ENCODE results near the genes SPPL2A, MAPK6, ARPP19 and ATOSA.

GRCh38 chr15:50574394-50575153 lies 28.1 kb upstream of the USP50 start:
- PRO-cap, 2 experiments: no peak in any of the 2 experiments

GRCh38 chr15:50635625-50635824 lies 51.1 kb downstream of the TRPM7 start:
- PRO-cap, 2 experiments: no peak in any of the 2 experiments

DNA sequence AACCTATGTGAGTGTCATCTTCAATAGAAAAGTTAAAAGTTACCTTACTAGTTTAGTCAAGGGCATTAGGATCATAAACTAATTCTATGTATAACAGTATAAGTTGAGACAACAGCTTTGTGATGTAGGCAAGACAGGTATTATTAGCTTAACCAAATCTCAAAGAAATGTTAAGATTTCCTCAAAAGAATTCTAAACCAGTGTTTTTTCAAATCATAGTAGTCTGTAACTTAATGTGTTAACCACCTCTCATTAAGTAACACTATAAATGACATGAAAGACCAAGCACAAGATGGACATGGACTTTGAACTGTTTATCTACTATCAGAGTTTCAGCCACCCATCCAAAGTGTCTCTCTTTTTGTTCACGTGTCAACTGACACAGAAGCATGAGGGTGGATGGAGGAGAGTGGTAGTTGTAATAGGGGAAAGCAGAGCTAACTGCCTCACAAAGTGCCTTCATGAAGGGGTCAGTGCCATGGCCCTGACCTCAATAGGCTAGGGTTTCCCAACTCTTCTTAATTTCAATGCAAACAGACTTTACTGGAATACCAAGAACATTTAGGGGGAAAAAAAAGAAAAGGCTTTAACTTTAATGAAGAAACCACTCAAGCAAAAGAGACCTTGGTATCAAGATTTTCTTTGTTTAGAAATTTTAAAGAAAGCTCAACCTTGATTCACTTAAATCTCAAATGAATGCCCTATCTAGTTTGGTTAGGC lies 32.1 kb upstream of the TRPM7 start:
- PRO-cap, 2 experiments: no peak in any of the 2 experiments

DNA sequence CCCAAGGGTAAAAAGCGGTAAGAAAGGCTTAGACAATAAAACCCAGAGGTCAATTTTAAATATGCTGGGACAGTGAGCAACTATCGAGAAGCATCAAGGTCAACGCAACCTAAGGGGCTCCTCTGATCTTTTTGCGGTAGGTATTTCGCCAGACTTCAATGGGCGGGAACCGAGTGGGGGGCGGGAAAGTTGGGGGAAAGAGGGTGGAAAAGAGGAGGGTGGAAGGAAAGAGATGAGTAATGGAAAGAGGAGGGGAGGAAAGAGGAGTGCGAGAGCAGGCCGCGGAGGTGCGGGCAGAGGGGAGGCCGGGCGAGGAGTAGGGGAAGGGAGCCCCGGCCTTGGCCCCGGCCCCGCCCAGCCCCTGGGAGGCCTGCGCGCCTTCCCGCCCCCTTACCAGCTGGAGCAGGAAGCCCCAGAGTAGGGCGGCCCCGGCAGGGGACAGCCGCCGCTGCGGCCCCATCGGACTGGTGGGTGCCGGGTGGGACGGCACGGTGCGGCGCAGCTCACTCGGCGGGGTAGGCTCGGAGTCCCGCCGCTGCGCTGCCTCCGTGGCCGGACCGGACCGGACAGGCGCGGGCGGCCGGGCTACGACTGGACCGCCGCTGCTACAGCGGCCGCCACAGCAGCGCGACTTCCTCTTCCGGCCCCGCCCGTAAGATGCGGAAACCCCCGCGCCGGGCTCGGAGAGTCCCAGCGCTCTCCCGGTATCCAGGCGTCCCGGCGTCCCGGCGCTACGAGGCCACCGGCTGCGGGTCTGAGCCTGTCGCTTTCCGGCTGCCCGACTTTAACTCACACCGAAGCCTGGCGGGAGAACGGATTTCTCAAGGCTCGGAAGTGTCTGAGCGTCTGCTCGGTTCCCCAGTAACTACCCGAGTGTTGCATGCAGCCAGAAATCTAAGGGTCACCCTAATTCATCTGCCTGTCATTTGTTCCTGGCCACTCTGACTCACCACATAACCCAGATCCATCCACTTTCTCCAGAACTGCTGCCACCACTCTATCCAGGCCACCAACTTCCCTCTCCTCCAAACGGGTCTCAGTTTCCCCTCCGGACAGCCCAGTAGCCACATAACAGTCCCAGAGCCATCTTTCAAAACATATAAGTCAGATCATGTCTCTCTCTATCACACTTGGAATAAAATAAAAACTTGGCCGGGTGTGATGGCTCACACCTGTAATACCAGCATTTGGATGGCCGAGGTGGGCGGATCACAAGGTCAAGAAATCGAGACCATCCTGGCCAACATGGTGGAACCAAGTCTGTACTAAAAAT lies at the start of gene SPPL2A:
SPPL2A (minus strand) TSS at position 633 of the 1,273 bp plus-strand sequence.
- PRO-cap, 2 experiments: peak in 2 of 2 experiments; most common plus-strand start position 239 of the sequence (in 1); most common minus-strand start position 875 of the sequence (in 2)

DNA sequence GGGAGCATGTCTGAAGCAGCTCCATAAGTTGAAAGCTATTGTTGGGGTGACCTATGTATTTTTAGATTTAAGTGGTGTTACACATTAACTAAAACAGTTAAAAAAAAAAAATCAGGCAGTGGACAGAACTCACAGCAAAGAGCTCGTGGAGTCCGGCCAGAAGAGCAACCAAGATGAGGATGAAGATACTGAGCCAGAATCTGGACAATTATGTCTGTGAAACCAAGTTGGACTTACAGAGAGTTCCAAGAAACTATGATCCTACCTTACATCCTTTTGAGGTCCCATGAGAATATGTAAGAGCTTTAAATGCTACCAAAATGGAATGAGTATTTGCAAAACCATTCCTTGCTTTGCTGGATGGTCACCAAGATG lies 36.0 kb downstream of the AP4E1 start:
- PRO-cap, 2 experiments: no peak in any of the 2 experiments

- PRO-cap, 2 experiments: no peak in any of the 2 experiments
Observed at GRCh38 chr15:51623346-51624064, 934 bp upstream of the DMXL2 start.

DNA sequence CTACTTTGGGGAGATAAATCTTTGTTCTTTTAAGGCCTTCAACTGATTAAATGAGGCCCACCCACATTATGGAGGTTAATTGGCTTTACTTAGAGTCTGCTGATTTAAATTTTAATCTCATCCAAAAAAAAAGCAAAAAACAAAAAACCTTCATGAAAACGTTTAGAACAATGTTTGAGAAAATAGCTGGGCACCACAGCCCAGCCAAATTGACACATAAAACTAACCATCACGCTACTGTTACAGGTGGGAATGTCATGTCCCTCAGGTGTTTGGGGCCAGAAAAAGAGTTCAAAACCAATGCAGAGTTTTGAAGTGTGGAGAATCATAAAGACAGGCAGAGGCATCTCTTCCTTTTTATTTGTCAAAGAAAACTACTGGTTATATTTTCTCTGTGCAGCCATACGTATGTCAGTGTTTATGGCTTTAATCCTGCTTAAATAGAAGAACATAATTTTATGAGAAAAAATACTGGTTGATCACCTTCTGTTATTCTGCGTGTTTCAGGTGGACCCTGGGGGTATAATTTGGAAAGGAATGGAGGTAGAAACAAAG lies 41.5 kb downstream of the TMOD3 start:
- PRO-cap, 2 experiments: no peak in any of the 2 experiments

DNA sequence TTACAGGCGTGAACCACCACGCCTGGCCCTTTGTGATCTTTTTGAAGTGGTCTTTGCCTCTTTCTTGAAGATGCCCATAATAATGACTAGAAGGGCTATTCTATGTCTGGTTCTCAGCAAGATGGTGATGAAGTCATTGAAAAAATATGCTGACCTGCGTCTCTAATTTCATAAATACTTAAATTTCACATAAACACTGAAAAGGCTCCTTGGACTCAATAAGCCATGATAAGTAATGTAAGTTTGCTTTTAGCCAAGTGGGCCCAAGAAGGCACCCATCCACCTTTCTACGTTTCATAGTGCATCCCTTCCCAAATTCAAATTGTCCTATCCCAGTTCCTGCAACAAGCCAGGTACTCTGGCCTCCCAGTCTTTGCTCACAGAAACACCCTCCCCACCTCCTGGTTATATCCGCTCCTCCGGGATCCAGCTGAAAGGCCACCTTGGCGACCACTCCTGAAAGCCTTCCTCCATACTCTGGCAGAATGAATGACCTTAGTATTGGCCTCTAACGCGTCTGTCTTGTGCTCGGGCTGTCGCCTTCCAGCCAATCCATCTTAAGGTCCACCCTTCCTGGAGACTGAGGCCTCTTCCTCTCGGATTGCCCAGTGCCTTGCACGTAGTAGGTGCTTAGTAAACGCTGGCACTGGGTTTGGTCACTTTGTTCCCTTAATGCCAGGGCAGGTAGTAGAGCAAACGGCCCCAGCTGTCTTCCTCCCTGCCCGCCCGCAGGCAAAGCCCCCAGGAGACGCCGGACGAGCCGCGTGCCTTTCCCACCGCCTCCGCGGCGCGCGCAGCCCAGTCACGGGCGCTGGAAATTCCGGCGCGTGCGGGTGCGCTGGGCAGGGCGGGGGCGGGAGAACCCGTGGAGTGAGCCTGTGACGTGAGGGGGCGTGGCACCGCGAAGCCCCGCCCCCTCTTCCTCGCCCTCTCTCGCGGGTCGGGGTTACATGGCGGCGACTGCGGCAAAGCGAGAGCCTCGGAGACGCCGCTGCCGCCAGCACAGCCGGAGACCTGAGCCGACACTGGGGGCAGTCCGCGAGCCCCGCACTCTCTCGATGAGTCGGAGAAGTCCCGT lies at the start of gene MAPK6:
MAPK6 (plus strand) TSS at position 919 of the 1,078 bp plus-strand sequence.
- PRO-cap, 2 experiments: peak in 2 of 2 experiments; most common plus-strand start position 929 of the sequence (in 2); most common minus-strand start position 734 of the sequence (in 2)

DNA sequence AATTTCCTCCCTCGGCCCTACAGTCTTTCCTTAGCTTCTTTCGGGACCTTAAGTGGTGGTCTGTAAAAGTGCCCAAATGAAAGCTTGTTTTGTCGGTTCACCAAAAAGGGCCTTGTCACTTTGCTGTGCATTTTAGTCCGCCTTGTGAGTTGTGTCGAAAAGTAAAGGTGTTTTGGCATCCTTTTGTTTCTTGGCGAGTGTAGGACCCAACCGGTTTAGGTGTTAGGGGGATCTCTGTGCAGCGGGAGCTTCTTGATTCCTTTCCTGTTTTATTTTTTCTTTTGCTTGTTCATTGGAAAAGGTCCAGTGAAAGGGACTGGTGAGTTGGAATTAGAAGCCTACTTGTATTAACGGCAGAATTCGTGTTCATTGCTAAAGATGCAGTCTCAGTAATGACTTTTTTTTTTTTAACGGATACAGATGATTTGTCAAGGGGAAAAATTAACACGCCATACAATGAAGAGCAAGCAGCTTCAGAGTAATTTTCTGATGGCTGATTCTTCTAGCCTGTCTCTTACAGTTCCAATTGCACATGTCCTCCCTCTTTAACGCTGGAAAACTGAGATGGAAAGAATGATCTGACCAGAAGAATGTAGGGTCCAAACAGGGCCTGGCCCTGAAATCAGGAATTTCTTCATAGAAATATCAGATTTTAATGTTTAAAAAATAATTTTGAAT lies 1.2 kb downstream of the MAPK6 start:
- PRO-cap, 2 experiments: no peak in any of the 2 experiments

DNA sequence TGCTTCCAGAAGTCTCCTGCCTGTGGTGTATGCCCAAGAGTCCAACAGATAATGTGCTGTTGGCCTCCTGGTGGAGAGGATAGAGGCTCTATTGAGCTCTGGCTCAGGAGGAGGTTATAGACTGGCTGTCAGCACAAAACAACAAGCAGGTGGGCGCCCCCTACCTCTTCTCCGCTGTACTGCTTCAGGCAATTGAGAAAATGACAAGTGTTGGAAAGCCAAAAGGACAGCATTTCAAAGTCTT lies 17.1 kb upstream of the GNB5 start:
- PRO-cap, 2 experiments: no peak in any of the 2 experiments

- PRO-cap, 2 experiments: no peak in any of the 2 experiments
Observed at GRCh38 chr15:52221605-52222333, 30.6 kb upstream of the GNB5 start.

DNA sequence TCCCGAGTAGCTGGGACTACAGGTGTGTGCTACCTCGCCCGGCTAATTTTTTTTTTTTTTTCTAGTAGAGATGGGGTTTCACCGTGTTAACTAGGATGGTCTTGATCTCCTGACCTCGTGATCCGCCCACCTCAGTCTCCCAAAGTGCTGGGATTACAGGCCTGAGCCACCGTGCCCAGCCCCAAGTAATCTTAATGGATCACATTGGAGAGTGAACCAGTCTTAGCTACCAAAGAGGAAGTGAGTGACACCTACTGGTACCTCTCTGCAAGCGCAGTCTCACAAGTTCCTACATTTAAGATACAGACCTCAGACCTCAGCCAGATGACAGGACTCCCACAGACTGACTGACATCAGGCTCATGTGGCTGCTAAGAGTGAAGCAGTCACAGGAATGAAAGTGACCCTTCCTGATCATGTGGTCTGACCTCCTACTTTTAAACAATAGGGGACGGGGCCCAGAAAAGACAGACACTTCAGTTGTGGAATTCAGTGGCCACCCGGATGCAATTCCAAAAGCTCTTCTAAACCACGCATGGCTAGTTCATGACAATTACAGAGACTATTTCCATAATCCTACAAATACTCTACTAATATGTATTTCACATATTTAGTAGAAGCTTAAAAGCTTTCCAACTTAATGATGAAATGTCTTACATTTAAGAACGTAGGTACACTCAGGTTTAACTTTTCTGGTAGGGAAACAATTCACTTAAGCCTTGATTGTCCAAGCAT lies 36.3 kb upstream of the GNB5 start:
- PRO-cap, 2 experiments: no peak in any of the 2 experiments

DNA sequence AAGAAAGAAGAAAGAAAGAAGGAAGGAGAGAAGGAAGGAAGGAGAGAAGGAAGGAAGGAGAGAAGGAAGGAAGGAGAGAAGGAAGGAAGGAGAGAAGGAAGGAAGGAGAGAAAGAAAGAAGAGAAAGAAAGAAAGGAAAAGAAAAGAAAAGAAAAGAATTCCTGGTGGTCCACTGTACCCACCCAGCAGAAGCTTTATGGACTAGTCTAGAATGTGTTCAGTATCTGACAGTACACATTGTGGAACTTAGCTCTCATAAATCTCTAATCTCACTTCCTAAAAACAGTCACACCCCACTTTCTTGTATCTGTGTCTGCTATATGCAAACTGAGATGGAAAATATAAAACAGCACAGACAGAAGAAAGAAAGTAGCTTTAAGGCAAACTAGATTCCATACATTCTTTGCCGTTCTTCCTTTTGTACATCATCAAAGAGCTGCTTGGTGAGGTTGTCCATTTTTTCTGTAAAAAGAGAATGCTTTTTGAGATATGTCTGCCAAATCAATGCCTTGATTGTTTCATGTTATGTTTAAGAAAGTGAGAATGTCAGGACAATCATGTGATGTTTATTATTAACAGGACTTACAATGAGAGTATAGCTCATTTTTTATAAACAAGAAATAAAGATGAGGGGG lies 41.1 kb upstream of the GNB5 start:
- PRO-cap, 2 experiments: no peak in any of the 2 experiments

DNA sequence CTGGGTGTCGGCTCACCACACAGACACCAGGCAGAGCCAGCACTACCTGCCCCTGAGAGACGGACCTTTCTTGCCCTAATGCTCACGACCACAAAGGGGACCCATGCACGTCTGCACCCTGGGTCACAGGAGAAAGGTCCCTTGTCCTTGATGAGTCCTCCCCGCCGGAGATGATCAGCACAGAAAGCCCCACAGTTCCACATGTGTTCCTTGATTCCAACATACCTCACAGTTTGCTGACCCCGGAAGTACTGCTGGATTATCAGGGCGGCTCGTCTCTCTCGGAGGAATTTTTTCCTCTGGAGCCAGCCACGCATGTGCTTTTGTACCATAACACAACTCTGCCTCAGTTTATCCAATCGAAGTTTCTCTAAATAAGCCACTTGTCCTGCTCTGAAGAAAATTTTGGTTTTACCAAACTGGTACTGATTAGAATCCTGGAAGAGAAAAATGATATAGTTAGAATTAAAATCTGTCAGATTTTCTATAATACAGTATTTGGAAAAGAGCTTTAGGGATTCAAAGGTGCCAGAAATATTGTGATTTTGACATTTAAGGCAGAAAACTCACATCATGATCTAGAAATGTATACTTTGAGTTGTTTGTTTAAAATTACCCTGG lies 51.4 kb downstream of the MYO5C start:
- PRO-cap, 2 experiments: no peak in any of the 2 experiments

DNA sequence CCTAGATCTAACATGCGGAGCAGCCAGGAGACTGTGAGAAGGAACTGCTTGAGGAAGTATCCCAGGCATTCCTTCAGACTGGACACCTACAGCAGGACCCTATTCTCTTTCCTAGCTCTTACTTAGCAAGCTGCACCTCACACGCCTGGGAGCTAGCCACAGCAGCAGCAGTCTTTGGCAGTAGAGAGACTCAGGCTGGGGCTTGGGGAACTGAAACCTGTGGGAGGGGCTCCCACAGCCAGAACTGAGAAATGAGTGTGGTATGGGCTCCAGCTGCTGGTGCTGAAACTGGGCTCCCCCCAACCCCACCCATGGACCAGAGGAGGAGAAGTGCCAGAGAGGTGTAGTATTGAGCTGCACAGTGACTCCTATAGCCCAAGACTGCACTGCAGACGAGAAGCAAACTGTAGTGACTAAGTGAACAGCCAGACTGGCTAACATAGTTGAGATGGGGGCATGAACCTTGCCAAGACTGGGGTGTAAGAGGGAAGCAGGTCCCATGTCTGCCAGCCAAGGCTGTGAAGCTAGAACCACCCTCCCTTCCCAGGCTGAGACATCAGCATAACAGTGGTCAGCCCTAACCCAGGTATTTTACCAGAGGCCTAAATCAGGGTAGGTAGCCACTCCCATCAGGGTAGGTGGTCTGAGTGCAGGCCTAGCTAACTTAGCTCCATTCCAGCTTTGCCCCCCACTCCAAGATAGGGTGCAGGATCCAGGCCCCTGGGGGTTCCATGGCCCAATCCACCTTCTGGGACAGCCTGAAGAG lies 62.4 kb downstream of the MYO5A start:
- PRO-cap, 2 experiments: no peak in any of the 2 experiments

- PRO-cap, 2 experiments: no peak in any of the 2 experiments
Observed at GRCh38 chr15:52548832-52550050, 19.6 kb downstream of the ARPP19 start.

- PRO-cap, 2 experiments: peak in 2 of 2 experiments; most common plus-strand start chr15:52568757 (in 2); most common minus-strand start chr15:52569027 (in 2)
Observed at GRCh38 chr15:52568395-52569587, at the start of gene ARPP19. Gene ARPP19 (minus strand): TSS chr15:52569030.

- PRO-cap, 2 experiments: no peak in any of the 2 experiments
Observed at GRCh38 chr15:52594527-52595461, 26.0 kb upstream of the ARPP19 start.

GRCh38 chr15:52677964-52678107 lies 1.4 kb downstream of the ATOSA start:
- PRO-cap, 2 experiments: no peak in any of the 2 experiments

DNA sequence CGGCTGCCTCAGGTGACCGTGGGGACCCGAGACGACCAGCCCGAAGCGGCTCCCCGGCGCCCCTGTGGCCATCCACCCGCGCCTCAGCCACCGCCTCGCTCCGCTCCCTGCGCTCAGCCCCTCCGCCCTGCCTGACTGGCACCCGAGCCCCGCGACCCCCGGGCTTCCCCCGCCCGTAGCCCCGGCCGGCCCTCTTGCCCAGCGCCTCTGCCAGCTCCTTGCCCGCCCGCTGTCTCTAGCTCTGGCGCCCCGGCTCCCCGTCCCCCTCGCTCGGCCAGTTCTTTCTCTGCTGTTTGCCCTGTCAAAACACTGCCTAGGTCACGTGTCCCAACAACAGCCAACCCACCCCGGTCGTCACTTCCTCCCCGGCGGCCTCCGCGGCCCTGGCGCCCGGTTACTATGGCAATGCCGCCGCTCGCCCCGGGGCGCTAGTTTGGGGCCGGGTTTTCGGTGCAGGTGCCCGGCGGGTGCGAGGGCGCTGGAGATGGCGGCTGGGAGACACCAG lies at the start of gene ATOSA:
ATOSA (minus strand) TSS at position 311 of the 505 bp plus-strand sequence.
- PRO-cap, 2 experiments: peak in 2 of 2 experiments; most common plus-strand start position 431 of the sequence (in 2); most common minus-strand start position 243 of the sequence (in 1)

All from psoas muscle (tissue), 2 donors.